ENCODE measurements around the gene SORL1.

DNA sequence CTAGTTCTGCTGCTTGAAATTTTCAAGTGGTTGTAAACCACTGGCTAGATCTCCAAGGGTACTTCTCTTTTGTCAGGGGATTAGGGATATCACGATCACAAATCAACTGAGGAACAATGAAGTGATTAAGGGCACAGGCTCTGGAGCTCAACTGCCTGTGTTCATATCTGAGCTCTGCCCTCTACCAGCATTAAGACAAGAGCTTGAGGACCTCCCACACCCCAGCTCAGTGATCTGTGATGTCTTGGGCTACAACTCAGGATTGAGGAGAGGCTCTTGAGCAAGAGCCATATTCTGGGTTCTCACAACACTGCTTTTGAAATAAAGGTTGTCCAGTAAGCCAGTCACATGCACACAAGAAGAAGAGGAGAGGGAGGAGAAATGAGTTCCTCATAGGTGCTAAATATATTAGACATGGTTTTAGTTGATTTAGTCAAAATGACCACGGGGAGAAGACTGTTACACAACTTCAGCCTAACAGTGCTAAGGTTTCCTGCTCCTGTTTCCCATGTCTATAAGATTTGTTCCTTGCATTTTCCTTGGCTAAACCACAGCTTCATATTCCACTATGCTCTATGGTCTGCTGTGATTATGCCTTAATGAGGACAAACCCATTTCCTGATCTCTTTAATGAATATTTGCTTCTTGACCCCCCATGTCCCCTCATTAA is 15.9 kb upstream of the SORL1 start:
- RRBS, result no CpG with 5 or more reads among the region's 2 CpGs
CAGE:
- cytosol, long polyA plus RNA, result no peak
- long polyA plus RNA, result no peak
- nucleus, long polyA plus RNA, result no peak

DNA sequence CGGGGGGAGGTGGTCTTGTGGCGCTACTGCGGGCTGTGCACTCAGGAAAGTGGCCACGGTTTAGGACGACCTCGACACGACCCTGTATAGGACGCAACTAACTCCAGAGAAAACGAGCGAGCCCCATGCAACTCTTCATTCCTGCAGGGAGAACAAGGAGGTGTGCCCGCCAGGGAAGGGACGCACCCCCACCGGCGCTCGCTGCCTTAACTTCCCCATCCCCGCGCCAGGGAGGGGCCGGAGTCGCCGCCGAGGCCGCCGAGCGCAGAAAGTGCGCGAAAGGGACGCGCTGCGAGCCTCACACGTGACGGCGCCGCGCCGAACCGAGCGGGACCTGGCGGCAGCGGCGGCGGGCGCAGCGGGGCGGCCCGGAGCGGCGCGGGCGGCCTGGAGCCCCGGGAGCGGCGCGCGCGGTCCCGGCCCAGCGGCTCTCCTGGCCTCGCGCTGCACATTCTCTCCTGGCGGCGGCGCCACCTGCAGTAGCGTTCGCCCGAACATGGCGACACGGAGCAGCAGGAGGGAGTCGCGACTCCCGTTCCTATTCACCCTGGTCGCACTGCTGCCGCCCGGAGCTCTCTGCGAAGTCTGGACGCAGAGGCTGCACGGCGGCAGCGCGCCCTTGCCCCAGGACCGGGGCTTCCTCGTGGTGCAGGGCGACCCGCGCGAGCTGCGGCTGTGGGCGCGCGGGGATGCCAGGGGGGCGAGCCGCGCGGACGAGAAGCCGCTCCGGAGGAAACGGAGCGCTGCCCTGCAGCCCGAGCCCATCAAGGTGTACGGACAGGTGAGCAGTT is at the start of gene SORL1:
SORL1 (plus strand) TSS at position 479 of the 791 bp plus-strand sequence.
- RRBS, result 2% methylated on average over 26 of the region's 100 CpGs
CAGE:
- cytosol, long polyA plus RNA, result no peak
- long polyA plus RNA, result no peak
- nucleus, long polyA plus RNA, result no peak

DNA sequence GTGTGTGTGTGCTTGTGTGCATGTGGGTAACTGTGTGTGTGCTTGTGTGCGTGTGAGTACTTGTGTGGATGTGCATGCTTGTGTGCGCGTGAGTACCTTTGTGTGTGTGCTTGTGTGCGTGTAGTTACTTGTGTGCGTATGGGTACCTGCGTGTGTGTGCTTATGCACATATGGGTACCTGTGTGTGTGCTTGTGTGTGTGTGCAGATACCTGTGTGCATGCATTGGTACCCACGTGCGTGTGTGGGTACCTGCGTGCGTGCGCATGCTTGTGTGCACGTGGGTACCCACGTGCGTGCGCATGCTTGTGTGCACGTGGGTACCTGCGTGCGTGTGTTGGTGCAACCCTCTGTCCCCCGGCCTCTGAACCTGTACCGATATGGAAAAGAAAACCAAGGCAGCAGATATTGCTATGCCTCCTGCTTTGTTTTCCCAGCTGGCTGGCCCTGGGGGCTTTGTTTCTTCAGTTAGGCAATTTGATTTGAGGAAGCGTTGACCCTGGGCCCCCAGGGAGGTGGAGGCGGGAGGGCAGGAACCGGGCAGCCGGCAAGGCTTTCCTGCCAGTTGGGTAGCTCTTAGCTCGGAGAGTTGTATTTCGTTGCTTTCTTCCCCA is 26.7 kb downstream of the SORL1 start:
- RRBS, result no CpG with 5 or more reads among the region's 26 CpGs
CAGE:
- cytosol, long polyA plus RNA, result no peak
- long polyA plus RNA, result no peak
- nucleus, long polyA plus RNA, result no peak

DNA sequence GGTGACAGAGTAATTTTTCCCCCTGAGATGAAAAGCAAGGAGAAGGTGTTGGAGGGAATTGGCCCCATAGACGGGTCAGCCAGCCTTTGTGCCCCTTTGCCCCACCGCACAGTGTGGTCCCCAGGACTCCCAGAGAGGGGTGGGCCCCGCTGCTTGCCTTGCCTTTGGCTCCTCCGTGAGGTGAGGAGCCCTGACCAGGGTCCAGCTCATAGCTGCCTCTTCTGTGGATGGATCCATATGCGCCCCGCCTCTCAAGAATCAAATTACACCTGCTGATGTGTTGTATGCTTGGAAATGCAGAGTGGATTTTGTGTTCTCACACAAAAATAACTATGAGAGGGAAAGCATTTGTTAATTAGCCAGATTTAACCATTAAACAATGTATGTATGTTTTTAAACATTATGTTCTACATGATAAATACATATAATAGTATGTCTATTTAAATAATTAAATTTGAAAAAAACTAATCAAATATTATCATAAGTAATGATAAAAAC is 27.8 kb downstream of the SORL1 start:
- RRBS, result no CpG with 5 or more reads among the region's 6 CpGs
CAGE:
- cytosol, long polyA plus RNA, result no peak
- long polyA plus RNA, result no peak
- nucleus, long polyA plus RNA, result no peak

DNA sequence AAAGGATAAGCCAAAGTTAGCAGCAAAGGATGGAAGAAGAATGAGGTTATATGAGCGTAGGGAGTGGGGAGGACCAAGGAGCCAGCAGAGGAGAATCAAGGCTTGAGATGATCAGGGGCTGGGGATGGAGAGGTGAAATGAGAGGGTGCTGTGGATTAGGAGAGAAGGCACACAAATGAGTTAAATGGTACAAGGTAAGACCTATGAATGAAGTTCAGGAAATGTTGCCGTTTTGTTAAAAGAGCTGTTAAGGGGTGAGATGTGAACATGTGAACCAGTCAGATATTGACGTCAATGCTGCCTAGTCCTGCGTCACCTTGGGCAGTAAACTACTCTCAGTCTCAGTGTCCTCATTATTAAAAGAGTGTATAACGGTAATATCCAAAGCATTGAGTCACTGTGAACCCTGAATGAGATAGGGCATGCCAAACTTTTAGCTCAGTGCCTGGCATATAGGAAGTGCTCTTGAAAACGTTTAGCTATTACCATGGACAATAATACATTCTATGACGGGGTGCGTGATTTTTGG is 33.0 kb downstream of the SORL1 start:
- RRBS, result no CpG with 5 or more reads among the region's 8 CpGs
CAGE:
- cytosol, long polyA plus RNA, result no peak
- long polyA plus RNA, result no peak
- nucleus, long polyA plus RNA, result no peak

DNA sequence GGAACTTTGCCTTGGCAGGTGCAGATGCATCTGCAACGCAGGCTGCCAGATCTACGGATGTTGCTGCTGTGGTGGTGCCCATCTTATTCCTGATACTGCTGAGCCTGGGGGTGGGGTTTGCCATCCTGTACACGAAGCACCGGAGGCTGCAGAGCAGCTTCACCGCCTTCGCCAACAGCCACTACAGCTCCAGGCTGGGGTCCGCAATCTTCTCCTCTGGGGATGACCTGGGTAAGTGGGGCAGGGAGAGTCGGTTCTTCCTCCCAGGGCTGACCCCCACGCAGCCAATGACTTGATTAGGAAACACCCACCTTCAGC is 175.4 kb downstream of the SORL1 start:
- RRBS, result no CpG with 5 or more reads among the region's 9 CpGs
CAGE:
- cytosol, long polyA plus RNA, result no peak
- long polyA plus RNA, result no peak
- nucleus, long polyA plus RNA, result no peak

DNA sequence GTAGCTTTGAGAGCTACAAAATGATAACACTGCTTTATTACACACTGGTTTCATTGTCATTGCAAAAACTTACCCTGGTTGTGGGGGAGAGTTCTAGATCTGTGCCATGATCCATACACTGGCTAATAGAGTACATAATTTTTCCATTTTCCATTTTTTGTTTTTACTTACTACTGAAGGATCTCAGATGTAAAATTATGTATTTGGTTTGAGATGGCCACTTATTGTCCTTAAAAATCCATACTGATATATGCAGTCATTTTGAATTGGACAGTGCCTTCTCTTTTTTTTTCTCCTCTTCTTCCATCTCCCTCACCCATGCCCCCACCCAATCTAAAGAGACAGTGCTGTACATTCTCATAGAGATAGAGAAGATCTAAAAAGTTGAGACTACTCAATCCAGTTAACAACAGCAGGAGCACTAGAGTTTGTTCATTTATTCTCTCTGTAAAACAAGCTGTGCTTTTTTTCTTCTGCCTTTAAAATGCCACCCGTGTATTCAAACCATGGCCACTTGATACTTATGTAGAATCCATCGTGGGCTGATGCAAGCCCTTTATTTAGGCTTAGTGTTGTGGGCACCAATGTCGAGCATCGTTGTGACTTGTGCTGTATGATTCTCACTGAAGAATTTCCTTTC is 178.3 kb downstream of the SORL1 start:
- RRBS, result no CpG with 5 or more reads among the region's 4 CpGs
CAGE:
- cytosol, long polyA plus RNA, result no peak
- long polyA plus RNA, result no peak
- nucleus, long polyA plus RNA, result no peak

GRCh38 chr11:121654545-121655330 is 202.6 kb downstream of the SORL1 start:
- RRBS, result no CpG with 5 or more reads among the region's 14 CpGs
CAGE:
- cytosol, long polyA plus RNA, result no peak
- long polyA plus RNA, result no peak
- nucleus, long polyA plus RNA, result no peak

DNA sequence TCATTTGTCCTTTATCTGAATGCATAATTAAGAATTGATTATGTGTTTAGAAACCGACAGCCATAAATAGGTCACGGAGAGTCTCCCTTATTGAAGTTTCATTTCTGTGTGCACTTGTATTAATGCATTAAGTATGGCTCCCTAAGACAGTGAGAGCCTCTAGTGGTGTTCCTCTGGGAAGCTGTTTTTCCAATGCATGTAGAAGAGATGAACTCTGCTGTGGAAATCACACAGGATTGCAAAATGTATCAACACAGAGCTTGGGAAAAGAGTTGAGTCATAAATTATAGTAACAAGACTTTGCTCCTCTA is 209.6 kb downstream of the SORL1 start:
- RRBS, result no CpG with 5 or more reads among the region's 2 CpGs
CAGE:
- cytosol, long polyA plus RNA, result no peak
- long polyA plus RNA, result no peak
- nucleus, long polyA plus RNA, result no peak

DNA sequence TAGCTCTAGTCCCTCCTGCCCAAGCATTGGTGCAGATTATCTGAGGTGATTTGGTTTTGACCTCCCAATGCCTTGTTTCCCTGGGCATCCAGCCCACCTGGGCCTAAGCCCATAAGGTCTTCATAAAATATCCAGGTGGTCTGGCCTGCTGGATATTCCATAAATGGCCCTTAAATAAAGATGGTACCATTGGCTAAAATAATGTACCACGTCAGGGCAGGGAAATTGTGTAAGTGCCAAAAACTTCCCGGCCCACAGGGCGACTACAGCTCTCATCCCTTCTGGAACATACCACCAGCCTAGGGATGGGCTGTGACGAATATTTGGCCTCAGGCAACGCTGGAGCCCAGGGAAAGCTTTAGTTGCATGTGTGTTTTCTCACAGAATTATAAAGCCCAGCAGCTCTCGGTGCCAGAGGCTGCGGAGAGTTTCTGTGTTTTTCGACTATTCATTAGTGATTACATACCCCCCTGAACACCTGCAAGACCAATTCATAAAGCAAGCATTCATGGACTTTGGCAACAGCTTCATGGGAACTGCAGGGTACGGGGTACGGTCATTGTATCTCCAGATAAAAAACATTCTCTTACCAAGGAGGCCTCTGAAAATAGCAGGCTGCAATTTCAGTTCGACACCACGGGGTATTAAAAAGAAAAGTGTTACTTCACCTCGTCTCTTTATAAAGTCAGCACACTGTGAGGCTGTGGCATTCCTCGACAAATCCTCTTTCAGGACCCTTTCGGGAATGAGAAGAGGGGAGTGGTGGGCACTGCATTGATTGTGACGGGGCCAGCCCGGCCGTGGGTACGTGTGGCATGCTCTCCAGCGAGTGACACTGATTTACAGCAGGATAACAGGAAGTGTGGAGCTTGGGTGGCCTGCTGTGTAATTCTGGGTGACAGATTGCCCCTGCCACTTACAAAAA is 244.1 kb downstream of the SORL1 start:
- RRBS, result no CpG with 5 or more reads among the region's 20 CpGs
CAGE:
- cytosol, long polyA plus RNA, result no peak
- long polyA plus RNA, result no peak
- nucleus, long polyA plus RNA, result no peak

GRCh38 chr11:121887597-121888020 is 228.4 kb downstream of the BLID start:
- RRBS, result no CpG with 5 or more reads among the region's 2 CpGs
CAGE:
- cytosol, long polyA plus RNA, result no peak
- long polyA plus RNA, result no peak
- nucleus, long polyA plus RNA, result no peak

- RRBS, result no CpG with 5 or more reads among the region's 6 CpGs
CAGE:
- cytosol, long polyA plus RNA, result no peak
- long polyA plus RNA, result no peak
- nucleus, long polyA plus RNA, result no peak
Observed at GRCh38 chr11:122152072-122152432, 36.0 kb upstream of the BLID start.

DNA sequence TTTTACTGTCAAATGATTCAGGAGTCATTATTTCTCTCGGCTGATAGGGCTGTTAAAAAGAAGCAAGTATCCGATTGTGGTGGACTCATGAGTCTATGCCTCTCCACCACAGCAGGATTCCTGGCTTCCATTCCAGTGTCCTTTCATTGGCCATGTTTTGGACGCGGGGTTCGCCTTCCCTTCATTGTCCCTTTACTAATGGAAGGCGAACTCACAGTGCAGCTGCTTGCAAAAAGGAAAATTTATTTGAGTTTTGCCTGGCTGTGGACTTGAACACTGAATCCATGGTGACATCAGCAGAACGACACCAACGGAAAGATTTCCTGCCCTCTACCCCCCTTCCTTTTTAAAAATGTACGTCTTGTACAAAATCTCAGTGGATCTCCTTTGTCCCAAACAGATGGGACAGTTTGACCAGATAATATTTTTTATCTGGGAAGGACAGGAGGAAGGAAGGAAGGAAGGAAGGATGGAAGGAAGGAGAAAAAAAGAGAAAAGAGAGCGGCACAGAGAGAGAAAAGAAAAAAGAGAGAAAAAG is 40.2 kb upstream of the BLID start:
- RRBS, result no CpG with 5 or more reads among the region's 10 CpGs
CAGE:
- cytosol, long polyA plus RNA, result no peak
- long polyA plus RNA, result no peak
- nucleus, long polyA plus RNA, result no peak

GRCh38 chr11:122196833-122197646 is 81.0 kb upstream of the BLID start:
- RRBS, result no CpG with 5 or more reads among the region's 8 CpGs
CAGE:
- cytosol, long polyA plus RNA, result no peak
- long polyA plus RNA, result no peak
- nucleus, long polyA plus RNA, result no peak

- RRBS, result no CpG with 5 or more reads among the region's 22 CpGs
CAGE:
- cytosol, long polyA plus RNA, result no peak
- long polyA plus RNA, result no peak
- nucleus, long polyA plus RNA, result no peak
Observed at GRCh38 chr11:122309157-122310208, 193.5 kb upstream of the BLID start.

DNA sequence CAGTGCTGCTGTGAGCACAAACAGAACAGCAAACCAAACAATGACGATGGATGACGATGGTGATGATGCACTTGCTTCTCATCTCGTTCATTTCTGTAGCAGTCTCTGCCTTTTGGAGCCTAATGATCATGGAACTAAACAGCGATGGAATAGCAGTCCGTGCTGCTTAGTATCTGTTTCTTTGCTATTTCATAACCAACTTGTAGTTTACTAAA is 220.7 kb upstream of the BLID start:
- RRBS, result no CpG with 5 or more reads among the region's 5 CpGs
CAGE:
- cytosol, long polyA plus RNA, result no peak
- long polyA plus RNA, result no peak
- nucleus, long polyA plus RNA, result no peak

- RRBS, result no CpG with 5 or more reads among the region's 10 CpGs
CAGE:
- cytosol, long polyA plus RNA, result no peak
- long polyA plus RNA, result no peak
- nucleus, long polyA plus RNA, result no peak
Observed at GRCh38 chr11:122685941-122686515, 30.5 kb downstream of the UBASH3B start.

DNA sequence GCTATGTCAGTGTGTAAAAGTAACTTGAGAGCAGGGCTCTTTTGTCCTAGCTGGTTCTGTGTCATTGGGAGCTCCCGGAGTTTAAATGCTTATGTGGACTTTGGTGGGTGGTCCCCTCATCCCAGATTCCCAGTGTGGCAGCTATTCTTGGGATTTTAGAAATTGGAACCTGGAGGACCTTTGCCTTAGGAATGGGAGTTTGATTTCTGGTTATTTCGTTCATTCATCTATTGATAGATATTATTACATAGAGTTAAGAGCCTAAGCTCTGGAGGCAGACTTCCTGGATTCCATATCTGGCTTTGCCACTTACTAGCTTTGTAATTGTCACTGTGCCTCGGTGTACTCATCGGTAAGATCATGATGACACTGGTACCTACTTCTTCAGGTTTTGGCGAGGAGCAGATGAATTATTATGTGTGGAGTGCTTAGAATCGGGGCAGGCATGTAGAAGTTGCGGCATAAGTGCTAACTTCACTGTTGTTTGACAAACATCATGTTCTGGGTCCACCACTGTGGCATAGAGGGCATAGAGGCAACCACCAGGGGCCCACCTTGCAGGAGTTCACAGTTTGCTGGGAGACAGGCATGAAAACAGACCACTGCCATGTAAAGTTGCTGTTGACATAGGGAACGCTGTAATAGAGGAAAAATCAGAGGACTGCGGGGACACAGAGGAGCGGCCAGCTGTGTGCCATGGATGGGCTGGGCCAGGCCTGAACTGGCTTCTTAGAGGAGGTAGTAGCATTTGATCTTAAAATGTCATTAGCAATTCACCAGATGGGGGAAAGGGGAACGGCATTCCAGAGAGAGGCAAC is 68.6 kb downstream of the UBASH3B start:
- RRBS, result no CpG with 5 or more reads among the region's 11 CpGs
CAGE:
- cytosol, long polyA plus RNA, result no peak
- long polyA plus RNA, result no peak
- nucleus, long polyA plus RNA, result no peak

GRCh38 chr11:122784652-122785054 is 53.6 kb upstream of the CRTAM start:
- RRBS, result no CpG with 5 or more reads among the region's 5 CpGs
CAGE:
- cytosol, long polyA plus RNA, result no peak
- long polyA plus RNA, result no peak
- nucleus, long polyA plus RNA, result no peak

DNA sequence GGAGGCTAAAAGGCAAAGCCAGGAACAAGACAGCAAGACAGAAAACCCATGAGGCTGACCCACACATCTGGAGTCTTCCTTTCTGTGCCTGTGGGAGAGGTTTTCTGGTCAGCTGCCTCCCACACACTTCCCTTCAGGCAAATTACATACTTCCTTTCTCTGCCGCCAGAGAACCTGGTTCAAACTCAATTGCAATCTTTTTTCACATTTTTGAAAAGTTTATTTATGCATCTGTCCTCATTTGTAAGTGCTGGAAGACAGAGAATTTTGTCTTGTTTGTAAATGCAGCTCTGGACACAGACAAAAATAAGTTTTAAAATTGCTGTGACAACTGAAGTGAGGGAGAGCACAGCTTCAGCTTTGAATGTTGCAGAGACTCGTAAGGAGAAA is 29.7 kb upstream of the CRTAM start:
- RRBS, result no CpG with 5 or more reads among the region's 2 CpGs
CAGE:
- cytosol, long polyA plus RNA, result no peak
- long polyA plus RNA, result no peak
- nucleus, long polyA plus RNA, result no peak